Sternocleidomastoid (tissue), 1 donor: ENCODE results near the genes ADCY4, SDR39U1, STXBP6 and NOVA1.

DNA sequence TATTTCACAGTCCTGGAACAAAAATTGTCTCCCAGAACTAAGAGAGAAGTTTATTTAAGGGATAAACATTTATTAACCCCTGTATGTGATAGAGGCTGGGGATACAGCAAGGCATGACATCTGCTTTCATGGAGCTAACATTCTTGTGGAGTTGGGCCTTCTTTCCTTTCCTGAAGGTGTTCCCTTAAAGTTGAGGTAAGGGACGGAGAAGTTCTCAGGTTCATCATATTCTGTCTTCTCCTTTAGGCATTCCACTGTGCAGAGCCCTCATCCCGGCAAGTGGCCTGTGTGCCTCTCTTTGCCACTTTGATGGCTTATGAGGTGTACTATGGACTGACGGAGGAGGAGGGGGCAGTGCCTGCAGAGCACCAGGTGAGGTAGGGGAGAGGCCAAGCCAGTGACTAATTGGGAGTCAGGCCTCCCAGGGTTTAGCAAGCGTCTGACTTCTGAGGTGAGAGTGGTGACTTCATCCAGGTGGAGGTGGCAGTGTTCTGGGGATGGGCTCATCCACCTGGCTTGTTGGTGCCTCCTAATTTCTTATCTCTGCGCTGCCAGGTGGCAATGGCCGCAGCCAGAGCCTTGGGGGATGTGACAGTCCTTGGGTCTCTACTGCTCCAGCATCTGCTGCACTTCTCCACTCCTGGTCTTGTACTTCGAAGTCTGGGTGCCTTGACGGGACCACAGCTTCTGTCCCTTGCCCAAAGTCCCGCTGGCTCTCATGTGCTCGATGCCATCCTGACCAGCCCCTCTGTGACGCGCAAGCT lies 4.0 kb downstream of the NOP9 start:
- PRO-cap, result no peak

DNA sequence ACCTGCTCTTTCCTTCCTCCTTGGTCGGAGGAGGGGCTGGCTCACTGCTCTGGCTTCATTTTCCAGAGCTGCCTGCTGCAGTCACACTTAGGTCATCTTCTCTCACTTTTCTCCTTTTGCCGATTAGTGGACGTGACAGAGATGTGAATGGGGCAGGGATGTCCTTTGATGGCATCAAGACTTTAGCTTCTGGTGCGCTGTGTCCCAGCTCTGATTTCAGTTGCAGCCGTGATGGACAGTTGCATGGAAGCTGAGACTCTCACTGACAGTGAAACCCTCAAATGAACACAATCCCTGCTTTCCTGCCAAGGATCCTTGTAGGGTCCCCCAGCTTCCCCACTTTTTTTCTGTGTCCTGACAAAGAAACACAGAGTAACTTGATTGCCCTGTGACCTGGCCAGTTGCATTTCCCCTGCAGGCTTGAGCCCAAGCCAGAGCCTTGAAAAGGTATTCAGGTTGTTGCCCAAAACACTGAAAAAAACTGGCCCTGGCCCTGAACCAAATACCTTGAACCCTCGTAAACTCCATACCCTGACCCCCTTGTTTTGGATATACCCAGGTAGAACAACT lies 785 bp upstream of the CIDEB start:
- PRO-cap, result no peak

DNA sequence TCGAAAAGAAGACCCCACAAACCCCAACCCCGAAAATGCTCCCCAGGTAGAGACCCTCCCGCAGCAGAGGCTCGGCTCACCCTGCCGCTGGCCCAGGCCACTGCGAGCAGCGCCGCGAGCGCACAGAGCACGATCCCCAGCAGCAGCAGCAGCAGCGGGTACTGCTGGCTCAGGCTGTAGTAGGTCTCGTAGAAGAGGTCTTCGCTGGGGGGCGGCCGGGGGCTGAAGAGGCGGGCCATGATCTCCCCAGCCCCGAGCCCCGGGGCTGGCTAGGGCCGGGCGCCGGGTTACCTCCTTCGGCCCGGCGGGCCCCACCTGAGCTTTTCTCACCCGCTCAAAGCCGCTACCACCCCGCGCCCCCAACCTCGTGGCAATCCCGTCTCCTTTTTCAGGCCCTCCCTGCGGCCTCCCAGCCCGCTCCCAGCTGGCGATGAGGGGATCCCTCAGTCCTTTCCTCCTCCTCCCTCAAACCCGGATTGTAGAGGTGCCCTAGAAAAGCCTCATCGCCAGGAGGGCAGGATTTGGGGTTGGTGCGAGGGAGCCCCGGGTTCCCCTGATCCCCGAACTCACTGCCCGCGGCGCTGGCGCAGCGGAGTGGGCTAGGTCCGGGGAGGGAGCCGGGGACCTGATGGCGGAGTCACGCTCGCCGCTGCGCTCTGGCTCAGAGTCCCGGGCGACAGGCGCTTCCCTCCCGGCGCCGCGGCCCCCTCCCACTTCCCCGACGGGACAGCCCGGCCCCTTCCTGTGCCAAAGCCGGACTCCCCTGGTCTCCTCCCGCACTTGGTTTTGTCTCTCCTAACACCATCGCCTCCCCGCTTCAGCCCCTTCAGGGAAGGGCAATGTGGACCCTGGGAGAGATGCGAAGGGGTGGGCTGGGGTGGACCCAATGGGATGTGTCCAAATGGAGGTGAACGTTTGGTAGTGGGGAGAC lies at the start of gene ADCY4:
TSS of gene ADCY4 (minus strand) at position 658 of the 931 bp plus-strand sequence.
- PRO-cap, result bidirectional peak, plus-strand start at position 750 of the sequence, minus-strand start at position 658 of the sequence

GRCh38 chr14:24425201-24425630 lies 4.3 kb downstream of the CBLN3 start:
- PRO-cap, result no peak

- PRO-cap, result no peak
These were observed 3.0 kb downstream of the KHNYN start for GRCh38 chr14:24432405-24433581.

GRCh38 chr14:24439423-24439813 lies 3.2 kb downstream of the SDR39U1 start:
- PRO-cap, result no peak

GRCh38 chr14:24442146-24443410 lies at the start of gene SDR39U1:
Gene SDR39U1 (minus strand): TSS chr14:24442776.
- PRO-cap, result bidirectional peak, plus-strand start at chr14:24442353, minus-strand start at chr14:24442246; bidirectional peak, plus-strand start at chr14:24442975, minus-strand start at chr14:24442741

DNA sequence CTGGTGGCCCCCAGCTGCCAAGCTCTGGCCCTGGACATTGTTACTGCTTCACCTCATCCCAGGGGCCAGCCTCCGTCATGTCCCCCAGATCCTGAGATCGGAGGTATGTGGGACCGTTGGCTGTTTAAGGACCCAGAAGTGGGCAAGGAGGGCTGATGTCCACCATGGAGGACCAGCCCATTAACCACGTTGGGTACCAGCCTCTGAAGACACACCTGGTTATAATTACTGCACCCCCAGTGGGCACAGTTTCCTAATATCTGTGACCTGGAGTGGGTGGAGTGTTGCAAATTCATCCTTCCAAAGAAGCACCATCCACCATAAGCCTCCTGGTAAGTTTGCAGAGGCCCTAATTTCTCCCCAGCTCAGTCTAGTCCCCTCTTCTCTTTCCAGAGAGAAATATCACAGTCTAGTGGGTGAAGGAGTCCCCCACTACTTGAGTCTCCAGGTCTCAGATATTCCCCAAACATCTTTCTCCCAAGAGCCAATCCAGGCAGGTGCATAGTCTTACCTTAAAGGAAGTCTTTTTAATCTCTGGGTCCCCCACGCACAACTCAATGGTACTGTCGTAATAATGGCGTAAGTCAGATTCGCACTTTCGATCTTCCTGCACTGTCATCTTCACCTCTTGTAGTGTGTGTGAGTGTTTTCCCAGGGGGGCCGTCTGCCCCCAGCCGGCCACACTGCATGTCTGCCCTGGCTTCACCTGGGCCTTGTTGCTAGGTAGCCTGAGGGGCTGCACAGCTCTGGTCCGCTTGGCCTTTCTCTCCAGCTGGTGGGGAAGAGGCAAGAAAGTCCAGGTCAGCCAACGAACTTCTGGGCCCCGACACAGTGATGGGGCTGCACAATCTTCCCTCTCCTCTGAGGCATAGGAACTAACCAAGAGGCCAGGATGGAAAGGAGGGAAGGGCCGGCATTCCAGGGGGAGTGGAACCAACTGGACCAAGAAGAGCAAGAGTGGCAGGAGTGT lies 2.4 kb downstream of the GZMB start:
- PRO-cap, result no peak

DNA sequence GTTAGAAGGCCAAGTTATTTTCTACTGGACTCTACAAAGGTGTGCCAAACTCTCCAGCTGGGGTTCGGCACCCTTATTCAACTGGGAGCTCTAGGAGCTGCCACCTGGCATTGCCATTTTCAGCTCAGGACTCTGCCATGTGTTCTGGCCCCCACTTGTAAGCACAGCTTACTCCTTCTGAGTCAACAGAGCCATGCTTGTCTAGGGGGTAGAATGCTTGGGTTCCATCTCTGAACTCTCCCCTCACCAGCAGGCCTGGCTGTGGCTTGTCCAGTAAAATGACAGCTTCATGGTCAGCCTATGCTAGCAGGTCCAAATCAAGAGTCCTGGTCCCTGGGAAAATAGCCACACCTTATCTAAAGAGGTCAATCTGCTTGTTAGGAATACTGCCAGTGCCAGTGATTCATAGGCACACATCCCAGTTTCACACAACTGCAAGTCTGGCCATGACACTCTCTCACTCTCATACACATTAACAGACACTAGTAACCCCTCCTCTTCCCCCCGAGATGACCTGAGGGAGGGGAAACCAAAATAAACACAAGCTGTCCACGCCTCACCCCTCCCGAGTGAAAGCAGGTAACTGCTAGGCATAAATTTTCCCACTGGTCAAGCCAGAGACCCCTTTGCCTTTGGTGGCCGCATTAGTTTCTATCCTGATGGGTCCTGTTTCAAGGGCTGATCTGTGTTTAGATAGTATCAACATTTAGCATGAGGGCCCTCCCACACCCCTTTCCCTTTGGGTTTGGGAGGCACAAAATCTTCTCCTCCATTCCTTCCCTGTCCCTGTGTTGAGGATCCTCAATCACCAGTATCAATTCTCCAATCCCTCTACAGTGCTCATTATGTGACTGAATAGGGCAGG lies 182.3 kb upstream of the GZMB start:
- PRO-cap, result no peak

GRCh38 chr14:25032292-25032777 lies 17.6 kb downstream of the STXBP6 start:
- PRO-cap, result no peak

GRCh38 chr14:25049421-25050492 lies at the start of gene STXBP6:
Gene STXBP6 (minus strand): TSS chr14:25050147.
- PRO-cap, result unidirectional peak, minus-strand start at chr14:25049721; bidirectional peak, plus-strand start at chr14:25050197, minus-strand start at chr14:25050147

DNA sequence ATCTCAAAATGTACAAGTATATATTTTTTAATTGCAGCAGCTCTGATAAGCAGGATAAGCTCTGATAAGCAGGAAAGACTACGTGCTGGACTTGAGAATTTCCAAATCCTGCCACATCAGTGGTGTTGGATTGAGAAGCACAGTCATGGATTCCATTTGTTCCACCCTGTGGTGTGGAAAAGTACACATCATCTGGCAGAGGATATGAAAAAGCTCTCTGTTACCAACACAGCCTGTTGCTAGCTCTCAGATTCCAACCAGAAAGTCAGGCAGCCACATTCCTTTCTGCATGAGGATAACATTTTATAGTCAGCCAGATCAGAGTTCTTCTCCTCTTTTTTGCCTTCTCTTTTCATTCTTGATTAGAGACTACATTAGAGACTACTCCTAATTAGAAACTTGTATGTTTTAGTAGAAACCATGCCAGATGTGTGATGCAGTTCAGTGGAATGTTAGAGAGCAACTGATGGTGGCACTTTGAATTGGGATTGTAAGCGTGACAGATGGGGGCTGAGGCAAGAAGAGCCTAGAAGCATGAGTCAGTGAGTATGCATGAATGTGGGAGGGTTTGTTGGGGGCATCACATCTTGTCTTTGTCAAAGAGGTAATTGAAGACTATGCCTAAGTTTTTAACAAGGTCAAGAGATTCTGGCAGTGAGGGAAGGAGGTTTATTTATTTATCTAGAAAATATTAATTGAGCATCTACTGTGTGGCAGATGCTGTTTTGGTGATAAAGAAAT lies 61.2 kb upstream of the STXBP6 start:
- PRO-cap, result no peak

DNA sequence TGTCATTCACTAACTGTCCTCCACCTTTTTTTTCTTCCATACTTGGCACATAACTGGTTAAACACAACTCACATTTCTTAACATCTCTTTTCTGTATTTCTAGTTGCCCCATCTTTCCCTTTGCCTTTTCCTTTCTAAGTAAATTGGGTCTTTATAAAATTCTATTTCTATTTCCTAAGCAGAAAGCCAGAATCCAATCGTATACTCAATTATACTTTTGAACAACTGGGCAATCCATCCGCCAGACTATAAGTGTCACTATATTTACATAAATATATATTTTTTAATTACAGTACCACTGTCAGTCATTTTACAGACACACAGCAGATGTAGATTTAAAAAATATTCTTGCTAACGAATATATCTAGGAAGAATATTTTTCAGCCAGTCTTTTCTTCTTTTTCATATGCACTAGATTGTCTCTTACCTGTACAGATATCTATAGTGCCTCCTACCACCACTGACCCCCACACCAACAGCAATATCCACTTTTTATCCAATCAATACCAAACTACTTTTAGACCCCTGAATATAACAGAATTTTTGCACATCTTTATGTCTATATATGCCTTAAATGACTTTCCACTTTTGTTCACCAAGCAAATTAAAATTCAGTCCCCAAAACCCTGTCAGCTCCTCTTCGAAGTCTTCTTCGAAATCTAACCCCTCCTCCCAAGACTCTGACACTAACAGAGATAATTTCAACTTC lies 13.6 kb downstream of the NOVA1 start:
- PRO-cap, result no peak

DNA sequence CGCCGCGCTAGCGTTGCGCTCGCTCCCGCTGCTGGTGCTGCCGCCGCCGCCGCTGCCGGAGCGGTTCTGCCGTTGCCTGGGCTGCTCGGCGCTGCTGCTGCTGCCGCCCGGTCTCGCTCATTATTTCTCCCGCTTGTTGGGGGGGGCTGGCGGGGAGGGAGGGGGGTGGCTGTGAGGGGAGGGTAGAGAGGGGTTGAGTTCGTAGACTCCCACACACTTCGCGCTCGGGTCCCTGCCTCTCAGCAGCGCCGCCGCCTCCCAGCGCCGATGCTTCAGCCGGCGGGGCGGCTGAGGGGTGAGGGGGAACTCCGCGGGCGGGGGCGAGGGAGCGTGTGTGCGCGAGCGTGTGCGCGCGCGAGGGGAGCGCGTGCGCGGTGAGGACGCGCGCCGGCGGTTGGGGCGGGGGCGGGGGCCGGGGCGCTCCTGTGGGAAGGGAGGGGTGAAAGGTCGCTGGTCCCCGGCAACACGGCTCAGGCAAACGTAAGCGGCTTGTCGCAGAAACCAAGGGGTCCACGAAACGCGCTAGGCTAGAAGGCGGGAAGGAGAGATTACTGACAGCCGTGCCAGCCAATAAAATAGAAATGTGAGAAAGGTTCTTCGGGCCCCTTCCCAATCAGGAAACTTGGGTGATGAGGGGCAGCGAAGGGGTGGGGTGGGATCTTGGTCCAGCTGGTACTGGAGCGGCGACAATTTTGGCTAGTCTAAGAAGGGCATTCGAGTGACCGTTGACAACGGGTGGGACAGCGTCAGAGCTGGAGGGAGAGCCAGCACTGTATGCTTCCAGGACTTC lies at the start of gene NOVA1:
TSS of gene NOVA1 (minus strand) at position 68 of the 790 bp plus-strand sequence.
- PRO-cap, result unidirectional peak, minus-strand start at position 68 of the sequence; unidirectional peak, minus-strand start at position 269 of the sequence

DNA sequence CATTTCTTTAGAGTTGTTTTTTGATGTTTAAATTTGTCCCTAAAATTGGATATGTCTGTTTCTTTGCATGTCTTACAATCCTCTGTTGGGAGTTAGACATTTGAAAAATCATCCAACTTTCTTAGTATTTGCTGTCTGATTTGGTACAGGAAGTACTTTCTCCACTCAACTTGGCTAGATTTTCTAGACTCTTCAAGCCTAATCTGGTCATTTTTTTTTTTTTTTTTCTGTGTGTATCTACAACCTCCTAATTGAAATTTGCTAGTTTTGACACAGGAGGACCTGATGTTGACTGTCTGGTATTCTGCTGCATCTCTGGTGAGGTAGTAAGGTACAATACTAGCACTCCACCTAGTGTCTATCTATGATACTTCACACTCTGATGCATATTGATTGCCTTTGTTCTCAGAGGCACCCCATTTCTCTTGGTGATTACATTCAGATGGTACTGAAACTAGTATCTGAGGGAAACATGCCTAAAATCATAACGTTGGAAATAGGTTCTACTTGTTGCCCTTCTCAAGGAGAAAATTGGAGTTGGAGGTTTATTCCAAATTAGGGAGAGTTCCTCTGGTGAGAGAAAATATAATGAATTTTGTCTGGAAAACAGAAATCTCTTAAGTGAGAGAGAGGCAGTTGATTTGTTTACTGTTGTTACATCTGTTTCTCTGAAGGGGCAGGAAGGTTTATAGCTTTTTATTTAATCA lies 930.5 kb upstream of the NOVA1 start:
- PRO-cap, result no peak

DNA sequence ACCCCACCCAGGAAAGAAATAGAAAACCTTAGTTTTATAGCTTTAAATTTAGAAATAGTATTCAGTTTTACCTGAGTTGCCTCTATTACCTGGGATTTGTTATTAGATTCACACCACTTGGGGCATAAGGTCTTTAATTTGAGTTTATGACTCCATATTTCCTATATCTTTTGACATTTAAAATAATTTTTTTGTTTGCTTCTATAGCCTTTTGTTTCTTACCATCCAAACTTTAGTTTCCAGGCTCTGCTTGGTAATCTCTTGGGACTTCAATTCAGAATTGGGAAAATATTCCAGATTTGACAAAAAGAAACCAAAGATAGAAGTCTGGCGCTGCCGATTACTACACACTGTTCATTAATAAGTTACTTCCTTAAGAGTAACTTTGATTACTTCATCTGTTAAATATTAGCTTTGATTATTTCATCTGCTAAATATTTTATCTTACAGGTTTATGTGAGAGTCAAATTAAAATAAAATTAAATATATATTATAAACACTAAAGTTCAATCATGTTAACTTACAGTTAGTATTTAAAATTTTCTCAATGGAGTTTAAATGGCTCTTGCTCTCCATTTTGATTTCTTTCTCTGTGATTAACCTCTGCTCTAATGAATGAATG lies 485.4 kb upstream of the FOXG1 start:
- PRO-cap, result no peak

GRCh38 chr14:28764222-28764906 lies 2.2 kb upstream of the FOXG1 start:
- PRO-cap, result no peak

- PRO-cap, result no peak
These were observed 1.4 kb upstream of the FOXG1 start for GRCh38 chr14:28764963-28765882.

GRCh38 chr14:29636075-29636678 lies 291.5 kb downstream of the PRKD1 start:
- PRO-cap, result no peak

- PRO-cap, result no peak
These were observed 267.0 kb upstream of the PRKD1 start for GRCh38 chr14:30194638-30194982.